ENCODE measurements around the genes FAM200A and LAMTOR4.

DNA sequence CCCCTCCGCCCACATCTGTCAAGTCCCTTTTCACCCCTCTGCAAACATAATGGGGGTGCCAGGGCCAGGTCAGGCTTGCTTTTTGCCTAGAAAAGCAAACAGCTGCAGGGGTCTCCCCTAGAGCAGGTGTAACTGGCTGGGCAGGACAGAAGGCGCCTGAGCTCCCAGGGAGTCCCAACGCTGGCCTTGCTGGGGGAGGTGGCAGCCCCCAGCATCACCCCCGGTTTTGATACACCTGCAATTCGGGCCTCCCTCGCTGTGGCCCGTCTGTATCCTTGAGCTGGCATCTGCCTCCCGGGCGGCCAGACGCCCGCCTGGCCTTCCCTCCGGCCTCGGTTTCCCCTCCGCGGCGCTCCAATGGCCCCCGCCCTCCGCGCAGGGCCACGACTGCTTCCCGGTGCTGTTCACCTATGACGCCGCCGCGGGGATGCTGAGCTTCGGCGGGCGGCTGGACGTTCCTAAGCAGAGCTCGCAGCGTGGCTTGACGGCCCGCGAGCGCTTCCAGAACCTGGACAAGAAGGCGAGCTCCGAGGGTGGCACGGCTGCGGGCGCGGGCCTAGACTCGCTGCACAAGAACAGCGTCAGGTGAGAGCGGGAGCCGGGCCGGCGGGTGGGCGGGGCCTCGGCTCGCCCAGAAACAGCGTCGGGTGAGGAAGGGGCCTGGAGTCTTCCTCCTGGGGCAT is 16.0 kb downstream of the PDAP1 start:
- PRO-cap: no peak
- RAMPAGE, long total RNA: no peak

DNA sequence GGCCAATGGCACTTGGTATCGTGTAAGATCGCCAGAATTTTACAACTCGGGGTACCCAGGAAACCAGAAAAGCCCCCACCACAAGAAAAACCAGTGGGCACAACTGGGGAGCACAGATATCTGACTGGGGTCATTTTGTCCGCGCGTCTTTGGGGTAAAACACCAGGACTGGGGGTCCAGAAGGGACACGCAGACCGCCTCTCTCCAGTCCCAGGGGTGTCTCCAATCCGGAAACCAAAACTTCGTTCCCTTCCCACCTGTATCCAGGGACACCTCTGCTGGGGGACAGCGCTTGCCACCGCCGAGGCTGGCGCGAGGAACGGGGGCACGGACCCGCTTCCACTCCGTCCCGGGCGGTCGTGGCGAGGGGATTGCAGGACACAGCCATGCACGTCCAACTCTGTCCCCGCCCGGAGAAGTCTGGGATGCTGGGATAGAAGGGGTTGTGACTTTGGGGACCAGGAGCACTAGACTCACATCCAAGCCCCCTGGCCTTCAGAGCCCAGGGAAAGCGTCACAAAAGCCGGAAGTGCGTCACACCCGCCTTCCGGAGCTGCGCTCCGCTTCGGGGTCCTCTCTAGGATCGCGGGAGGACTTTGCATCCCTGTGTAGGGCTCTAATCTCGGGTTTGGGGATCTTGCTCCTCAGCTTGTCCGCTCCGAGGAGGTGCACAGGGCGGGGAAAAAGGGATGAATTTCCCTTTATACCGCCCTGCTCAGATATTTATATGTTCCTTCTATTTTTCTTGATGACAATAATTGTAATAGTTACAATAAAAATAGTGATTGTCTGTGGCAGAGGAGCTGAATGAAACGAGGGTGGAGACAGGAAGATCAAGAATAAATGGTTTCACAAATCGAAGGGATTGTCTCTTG is at the start of gene FAM200A:
FAM200A (minus strand) TSS at position 518 of the 875 bp plus-strand sequence.
- PRO-cap: bidirectional peak, plus-strand start at position 580 of the sequence, minus-strand start at position 518 of the sequence
- RAMPAGE, long total RNA: start-site peak on the minus strand centred at position 489 of the sequence, 59 bp wide, 66 and 19 reads in 2 replicates

GRCh38 chr7:99561003-99561597 is 2.7 kb downstream of the ZNF655 start:
- PRO-cap: no peak
- RAMPAGE, long total RNA: no peak

DNA sequence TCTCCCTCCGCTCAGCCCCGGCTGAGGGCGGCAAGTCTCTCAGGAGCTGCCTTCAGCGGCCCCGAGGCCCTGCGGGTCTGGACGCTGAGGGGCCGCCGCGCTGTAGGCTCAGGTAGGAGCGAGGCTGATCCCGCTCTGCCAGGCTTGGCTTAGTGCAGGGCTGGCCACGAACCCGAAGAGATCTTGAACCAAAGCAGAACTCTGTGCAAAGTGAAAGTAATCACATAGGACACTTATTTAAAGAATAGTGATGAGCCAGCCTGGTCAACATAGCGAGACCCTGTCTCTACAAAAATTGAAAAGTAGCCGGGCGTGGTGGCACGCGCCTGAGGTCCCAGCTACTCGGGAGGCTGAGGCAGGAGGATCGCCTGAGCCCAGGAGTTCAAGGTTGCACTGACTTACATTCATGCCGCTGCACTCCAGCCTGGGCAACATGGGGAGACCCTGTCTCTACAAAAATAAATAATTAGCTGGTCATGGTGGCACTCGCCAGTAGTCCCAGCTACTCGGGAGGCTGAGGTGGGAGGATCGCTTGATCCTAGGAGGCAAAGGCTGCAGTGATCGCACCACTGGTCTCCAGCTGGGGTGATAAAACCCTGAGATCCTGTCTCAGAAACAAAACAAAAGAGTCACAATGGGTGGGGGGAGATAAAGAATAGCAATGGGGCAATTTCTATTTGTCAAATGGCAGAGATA is 532 bp downstream of the ZSCAN25 start:
- PRO-cap: no peak
- RAMPAGE, long total RNA: no peak

- PRO-cap: no peak
- RAMPAGE, long total RNA: no peak
Observed at GRCh38 chr7:99623336-99624215, 6.8 kb downstream of the ZSCAN25 start.

DNA sequence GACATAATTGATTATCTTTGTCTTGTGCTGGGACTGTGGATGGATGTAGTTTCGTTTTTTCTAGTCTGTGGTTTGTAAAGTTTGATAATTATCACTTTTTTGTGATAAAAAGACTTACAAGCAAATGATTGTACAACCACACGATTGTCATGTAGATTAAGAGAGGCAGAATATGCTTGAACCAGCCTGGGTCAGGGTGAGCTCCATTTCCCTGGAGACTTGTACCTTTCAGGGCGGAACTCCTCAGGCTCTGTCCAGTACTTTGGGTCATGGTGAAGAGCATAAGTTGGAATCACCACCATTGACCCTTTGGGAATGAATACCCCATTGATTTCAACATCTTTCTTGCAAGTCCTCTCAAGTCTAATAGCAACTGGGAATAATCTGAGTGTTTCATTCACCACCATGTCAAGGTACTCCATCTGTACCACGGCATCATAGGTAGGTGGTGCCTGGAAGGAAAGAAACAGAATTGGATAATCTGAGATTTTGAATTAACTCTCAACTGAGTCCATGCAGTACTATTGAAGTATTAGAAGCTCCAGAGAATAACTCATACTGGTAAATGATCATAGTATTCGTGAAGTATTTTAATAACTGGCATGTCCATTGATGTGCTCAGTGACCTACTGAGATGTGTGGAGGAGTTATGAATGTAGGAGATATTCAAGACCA is 27.3 kb downstream of the CYP3A5 start:
- PRO-cap: no peak
- RAMPAGE, long total RNA: no peak

- PRO-cap: no peak
- RAMPAGE, long total RNA: no peak
Observed at GRCh38 chr7:99653567-99654217, 26.1 kb downstream of the CYP3A5 start.

GRCh38 chr7:99772405-99773163 is 11.4 kb downstream of the CYP3A4 start:
- PRO-cap: no peak
- RAMPAGE, long total RNA: no peak

DNA sequence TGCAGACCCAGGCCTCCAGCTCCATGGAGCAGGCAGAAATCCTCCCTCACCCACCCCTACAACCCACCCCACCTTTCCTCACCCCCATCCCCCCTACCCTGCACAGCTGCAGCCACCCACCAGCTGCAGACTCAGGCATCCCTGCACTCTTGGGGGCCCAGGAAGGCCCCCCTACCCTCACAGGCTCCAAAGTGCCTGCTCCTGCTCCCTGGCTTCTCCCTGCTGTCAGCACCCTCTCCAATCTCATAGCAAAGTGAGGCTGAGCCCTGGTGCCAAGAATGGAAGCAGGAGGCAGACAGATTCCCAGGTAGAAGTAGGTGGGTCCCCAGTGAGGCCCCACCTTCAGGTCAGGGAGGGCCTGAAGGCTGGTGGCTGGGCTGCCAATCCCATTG is 4.8 kb upstream of the CYP3A43 start:
- PRO-cap: no peak
- RAMPAGE, long total RNA: no peak

DNA sequence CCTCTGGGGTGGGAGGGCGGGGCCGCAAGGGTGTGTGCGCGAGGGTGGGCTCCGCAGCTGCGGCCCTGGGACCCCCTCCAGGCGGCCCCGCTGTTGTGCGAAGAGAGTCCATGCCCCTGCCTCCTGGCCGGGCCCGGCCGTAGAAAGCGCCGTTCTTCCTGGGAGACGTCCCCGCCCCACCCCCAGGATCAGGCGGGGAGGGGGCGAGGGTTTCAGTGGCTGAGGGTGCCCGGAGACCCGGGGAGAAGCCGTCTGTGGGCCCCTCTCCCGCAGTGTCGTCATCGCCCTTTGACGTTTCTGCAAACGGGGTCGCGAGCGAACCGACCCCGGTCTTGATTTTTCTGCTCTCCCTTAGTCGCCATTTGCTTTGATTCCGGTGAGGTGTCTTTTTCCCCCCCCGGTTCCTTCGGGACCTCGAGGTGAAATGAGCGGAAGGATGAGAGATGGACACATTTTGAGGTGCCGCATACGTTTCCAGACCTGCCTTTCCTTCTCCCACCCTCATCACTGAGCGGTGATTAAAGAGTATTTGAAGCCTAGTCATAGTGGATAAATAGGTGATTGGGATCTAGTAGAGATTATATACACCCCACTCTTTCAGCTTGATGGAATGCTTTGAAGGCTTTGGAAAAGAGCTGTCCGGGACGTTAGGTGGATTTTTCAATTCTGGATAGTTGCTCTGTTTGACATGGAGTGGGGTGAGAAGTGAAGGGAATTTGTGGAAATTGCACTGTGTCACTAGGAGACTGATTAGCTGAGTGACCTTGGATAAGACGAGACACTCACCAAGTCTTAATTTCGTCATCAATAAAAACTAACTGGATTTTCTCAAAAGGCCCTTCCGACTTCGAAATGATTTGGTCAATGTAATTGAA is 585 bp downstream of the ZKSCAN1 start:
- PRO-cap: no peak
- RAMPAGE, long total RNA: no peak

GRCh38 chr7:100097454-100098743 is 3.3 kb downstream of the MCM7 start:
- PRO-cap: no peak
- RAMPAGE, long total RNA: no peak

DNA sequence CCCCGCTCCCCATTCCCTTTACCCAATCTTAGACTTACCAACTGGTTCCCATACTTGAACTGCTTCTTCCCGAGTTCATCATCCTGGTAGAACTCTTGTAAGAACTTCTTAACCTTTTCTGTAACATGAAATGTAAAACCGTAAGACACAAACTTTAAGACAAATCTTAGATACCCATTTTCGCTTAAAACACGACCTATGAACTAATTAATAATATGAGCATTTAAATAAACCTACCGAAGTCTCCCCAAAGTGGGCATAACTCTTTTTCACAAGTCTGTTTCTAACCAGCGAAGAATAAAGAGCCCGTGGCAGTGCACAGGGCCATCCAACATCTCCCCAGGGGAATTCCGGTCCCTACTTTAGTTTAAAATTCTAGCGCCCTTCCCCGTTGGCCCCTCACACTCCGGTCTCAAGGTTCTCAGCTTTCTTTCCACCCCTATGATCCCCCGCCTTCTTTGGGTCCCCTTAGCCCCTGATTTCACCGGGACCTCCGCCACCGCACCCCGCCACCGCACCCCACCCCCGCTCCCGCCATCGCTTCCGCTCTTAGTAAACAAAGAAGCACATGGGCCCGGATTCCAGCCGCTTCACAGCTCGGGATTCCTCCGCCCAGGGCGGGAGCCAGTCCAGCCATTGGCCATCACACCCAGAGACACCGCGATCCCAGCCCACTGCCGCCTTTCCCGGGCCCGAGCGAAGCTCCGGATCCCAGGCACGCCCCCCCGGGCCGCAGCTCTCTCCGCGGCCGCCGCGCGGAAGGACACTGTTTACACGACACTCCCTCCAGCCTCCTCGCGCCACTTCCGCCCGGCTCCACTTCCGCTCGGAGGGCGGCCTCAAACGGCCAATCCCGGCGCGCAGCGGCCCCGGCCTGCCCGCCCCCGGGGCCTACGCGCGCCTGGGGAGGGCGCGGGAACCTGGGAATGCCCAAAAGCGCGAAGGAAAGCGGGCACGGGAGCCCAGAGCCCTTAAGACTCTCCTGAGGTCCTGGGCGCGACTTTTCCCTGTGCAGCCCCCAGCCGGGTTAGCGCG is 904 bp downstream of the MCM7 start:
- PRO-cap: bidirectional peak, plus-strand start at position 933 of the sequence, minus-strand start at position 762 of the sequence
- RAMPAGE, long total RNA: no peak

DNA sequence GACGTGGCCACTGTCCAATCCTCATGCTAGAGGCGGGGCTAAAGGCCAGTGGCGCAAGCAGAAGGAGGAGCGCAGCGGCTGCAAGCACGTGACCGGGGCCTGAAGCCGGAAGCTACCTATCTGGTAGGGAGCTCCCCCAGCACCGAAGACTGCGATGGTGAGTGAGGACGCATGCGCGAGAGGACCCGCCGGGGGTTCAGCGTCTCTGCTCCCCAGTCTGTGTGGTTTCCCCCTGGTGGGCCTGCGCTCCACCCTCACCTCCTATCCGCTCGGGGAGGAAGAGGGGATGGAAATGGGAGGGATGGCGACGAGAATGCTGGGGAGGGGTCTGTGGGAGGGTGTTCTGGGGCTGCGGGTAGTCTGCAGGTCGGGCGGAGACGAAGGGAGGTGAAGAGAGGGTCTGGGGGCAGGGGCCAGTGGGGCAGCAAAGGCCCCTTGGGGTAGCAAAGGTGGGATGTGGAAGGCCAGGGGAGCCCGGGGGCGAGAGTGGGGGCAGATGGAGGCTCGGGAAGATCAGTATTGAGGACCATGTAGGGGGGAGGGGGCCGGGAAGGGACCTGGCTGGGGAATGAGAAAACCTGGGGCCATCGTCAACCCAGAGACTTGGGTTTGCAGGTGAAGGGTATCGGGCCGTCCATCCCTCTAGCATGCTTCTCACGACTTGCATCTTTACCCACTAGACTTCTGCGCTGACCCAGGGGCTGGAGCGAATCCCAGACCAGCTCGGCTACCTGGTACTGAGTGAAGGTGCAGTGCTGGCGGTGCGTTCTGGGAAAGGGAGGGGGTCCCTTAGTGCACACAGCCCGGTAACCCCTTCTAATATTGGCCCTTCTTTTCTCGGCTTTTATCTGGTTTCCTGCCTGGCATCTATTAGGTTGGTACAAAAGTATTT is at the start of gene LAMTOR4:
LAMTOR4 (plus strand) TSS at position 100 of the 892 bp plus-strand sequence.
- PRO-cap: bidirectional peak, plus-strand start at position 139 of the sequence, minus-strand start outside the sequence
- RAMPAGE, long total RNA: start-site peak on the plus strand centred at position 147 of the sequence, 112 bp wide, 360 and 121 reads in 2 replicates

DNA sequence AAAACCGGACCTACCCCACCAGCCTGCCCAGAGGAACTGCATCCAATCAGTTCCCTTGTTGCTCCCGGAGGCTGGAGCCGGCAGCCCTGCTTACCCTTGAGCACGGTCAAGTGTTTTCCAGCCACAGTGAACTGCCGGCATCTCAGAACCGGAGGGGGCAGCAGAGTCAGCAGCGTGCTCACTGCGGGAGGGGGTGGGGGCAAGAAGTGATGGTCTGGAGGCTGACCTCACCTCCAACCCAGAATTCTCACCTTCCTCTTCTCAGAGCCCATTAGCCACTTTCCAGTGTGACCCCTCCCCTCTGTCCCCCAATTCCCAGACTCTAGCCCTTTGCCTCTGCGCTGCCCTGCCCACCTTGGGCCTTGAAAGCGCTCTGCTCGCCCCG is 1.3 kb downstream of the TRAPPC14 start:
- PRO-cap: no peak
- RAMPAGE, long total RNA: no peak

DNA sequence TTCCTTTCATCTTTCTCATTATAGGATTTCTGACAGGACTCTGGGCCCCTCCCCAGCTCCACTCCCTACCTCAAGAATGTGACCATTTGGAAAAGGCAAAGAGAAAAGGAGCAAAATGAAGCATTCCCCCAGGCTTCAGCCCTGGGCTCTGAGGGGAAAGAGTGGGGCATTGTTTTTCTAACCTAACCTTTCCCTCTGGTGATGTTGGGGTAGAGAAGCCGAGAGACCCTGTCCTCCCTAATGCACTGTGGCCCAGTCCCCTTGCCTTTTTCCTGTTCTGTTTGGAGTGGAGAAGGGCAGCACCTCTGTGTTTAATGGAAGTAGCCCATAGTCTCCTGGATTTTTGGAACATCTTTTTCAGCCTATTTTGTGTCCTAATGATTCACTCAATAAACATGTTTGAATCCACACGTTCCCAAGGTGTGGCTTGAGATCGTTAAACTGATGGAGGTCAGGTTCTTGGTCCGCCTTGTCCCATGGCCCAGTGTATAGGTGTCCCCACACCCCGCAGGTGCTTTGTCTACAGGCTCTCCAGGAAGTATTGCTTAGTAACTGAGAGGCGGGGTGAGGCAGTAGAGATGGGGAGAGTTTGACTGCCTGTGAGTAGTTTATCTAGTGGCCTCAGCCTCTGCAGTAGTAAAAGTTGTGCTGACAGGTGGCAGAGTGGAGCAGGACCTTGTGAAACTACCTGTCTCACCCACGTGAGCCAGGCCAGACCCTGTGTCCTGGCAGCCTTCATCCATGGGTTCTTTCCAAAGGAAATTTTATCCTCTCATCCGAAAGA is 16.8 kb upstream of the PILRB start:
- PRO-cap: no peak
- RAMPAGE, long total RNA: no peak

- PRO-cap: no peak
- RAMPAGE, long total RNA: no peak
Observed at GRCh38 chr7:100362714-100363265, 4.9 kb downstream of the PILRB start.

- PRO-cap: no peak
- RAMPAGE, long total RNA: no peak
Observed at GRCh38 chr7:100370097-100371045, 2.9 kb upstream of the PILRA start.

GRCh38 chr7:100431488-100432488 is 2.2 kb downstream of the MEPCE start:
- PRO-cap: no peak
- RAMPAGE, long total RNA: no peak

DNA sequence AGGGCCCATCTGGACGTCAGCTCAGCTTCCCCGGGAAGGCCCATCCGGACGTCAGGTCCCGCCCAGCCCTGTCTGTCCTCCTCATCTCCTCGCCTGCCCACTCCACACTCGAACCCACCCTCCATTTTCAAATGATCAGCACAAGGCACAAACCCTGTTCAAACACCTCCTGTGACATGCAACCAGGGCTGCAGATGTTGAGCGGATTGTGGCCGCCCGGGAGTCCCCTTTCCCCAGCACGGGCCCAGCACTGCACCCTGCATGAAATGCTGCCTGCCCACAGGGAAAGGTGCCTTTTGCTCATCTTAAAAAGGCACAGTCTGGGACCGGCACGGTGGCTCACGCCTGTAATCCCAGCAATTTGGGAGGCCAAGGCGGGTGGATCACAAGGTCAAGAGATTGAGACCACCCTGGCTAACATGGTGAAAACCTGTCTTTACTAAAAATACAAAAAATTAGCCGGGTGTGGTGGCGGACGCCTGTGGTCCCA is 5.3 kb upstream of the SAP25 start:
- PRO-cap: no peak
- RAMPAGE, long total RNA: no peak

DNA sequence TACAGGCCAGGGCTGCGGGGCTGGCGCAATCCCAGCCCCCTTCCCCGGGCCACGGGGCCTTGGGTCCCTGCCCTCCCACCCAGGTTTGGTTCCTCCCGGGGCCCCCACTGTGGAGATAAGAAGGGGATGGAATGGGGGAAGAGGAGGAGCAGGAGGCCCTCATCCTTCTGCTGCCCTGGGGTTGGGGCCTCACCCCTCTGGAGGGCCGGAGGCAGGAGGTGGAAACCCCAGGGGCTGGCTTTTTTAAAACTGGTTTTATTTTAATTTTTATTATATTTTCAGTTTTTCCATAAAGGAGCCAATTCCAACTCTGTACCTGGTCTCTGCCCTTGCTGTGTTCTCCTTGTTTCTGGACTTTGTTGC is 5.3 kb downstream of the GNB2 start:
- PRO-cap: no peak
- RAMPAGE, long total RNA: no peak

Data from OCI-LY7 (cell line).